Right common carotid artery plus branches (tissue), 1 donor: Measurements from ENCODE around the genes HGFAC and LRPAP1.

DNA sequence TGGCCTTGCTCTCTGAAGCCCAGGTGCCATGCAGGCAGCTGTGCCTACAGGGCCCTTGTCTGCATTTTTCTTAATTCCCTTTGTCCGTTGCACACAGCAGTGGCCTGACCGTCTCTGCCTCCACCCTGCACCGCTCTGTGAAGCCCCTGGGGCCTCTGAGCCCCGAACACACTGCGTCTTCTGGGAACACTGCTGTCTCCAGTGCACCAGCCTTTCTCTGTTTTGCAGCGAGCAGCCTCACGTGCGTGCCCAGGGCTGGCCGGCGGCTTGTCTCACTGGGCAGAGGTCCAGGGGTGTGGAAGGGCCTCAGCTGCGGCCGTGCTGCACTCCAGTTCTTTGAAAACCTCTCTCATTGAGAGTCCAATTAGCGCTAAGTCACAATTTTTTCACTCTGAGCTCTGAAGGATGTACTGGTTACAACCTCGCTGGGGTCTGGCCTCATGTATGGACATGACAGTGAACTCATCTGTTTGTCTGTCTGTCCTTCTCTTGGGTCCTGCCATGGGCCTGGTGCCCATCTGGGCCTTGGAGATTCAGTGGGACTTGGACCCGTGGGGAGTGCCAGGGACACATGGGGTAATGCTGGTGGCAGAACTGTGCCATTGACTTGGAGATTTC is 14.1 kb downstream of the SH3BP2 start:
- PRO-cap: no peak

DNA sequence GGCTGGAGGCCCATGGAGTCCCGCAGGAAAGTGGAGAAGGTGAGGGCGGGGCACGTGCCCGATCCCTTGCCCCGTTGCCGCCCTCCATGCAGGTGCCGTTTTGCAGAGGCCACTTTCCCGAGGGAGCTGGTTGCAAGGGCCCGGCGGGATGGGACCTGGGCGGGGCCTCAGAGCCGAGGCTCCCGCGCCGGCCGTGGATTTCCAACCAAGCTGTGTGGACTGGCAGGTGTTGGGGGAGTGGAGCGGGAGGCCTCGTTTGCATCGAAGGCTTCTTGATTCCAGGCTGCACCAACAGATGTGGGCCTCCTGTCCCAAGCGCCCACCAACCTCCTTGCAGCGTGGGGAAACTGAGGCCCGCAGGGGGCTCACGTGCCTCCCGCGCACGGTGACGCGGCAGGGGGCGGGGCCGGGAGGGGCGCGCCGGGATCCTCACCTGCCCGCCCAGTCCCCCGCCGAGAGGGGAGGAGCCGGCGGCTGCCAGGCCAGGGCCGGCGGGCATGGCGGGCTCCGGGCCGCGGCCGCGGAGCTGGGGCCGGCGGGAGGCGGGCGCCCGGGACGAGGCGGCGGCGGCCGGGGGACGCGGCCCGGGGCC is 24.9 kb downstream of the SH3BP2 start:
- PRO-cap: unidirectional peak, plus-strand start at position 444 of the sequence

DNA sequence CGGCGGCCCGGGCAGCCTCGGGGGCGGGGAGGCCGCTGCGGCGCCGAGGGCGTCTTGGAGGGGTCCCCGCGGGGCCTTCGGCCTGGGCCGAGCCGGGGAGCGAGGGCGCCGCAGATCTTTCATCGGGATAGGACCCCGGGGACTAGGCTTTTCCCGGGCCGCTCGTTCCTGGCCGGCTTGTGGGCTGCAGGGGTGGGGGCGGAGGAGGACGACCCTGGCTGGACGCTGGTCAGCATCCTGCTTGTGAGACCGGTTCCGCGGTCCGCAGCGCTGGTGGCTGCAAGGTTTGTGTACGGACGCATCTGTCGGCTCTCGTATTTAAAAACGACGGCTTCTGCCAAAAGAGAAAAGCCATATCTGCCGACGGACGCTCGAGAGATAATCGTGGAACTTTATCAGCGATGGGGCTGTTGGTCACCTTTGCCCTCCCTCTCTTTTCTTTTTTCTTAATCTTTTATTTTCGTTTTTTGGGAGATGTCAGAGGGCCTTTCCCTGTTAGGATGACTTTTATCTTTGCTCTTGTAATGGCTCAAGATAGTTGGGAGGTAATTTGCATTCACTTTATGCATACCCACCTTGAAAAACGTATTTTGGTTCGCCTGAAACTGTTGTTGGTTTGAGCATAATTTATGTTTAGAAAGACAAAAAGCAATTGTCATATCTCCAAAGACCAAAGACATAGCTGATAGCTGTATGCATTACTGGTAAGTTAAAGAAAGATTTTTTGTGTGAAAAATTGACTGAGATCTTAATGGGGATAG is 667 bp downstream of the ADD1 start:
- PRO-cap: unidirectional peak, minus-strand start at position 292 of the sequence

- PRO-cap: no peak
Measured at GRCh38 chr4:2937664-2938220, 3.1 kb upstream of the MFSD10 start.

DNA sequence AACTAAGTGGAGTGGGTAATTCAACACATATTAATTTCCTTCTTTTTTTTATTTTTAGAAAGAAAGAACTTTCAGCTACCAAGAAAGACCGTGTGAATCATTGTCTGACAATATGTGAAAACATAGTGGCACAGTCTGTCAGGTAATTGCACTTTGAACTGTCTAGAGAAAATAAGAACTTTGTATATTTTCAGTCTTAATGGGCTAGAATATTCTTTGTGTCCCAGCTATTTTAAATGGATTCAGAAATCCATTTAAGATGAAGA is 12.3 kb downstream of the HTT start:
- PRO-cap: no peak

- PRO-cap: no peak
Measured at GRCh38 chr4:3099186-3099649, 24.7 kb downstream of the HTT start.

- PRO-cap: no peak
Measured at GRCh38 chr4:3212418-3212997, 36.5 kb upstream of the MSANTD1 start.

GRCh38 chr4:3285292-3286194 is 7.3 kb upstream of the RGS12 start:
- PRO-cap: no peak

DNA sequence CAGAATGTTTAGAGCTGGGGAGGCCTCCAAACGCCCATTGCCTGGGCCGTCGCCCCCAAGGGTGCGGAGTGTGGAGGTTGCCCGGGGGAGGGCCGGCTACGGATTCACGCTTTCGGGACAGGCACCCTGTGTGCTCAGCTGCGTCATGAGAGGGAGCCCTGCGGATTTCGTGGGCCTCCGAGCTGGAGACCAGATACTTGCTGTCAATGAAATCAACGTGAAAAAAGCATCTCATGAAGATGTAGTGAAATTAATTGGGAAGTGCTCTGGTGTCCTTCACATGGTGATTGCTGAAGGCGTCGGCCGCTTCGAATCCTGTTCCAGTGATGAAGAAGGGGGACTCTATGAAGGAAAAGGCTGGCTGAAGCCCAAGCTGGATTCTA is 23.3 kb downstream of the RGS12 start:
- PRO-cap: no peak

DNA sequence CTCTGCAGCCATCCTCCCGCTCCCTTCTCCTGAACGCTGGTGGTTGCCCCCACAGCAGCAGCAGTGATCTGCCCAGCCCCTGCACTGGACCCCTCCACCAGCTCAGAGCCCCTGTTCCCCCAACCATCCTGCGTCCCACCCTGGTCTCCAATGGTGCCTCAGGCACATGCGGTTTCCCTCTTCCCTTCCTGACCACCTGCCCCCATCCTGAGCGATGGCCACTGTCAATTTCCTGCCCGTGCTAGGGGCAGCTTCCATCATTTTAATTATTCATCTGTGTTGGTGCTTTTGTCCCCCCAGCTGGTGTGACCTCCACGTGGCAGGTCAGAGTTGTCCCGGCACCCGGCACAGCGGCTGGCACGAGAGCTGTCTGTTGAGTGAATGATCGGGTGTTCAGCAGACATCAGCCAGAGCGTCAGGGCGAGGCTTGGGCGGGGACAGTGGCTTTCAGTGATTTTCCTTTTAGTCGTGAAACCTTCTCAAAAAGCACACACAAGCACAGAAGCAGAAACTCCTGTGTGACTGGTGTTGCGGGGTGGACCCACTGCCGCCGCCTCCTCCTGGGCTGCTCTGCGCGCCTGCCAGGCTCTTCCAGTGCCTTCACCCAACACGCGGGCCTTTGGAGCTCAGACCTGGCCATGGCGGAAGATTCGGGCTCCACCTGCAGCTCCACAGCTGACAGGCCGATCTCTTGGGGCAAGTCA is 51.6 kb upstream of the HGFAC start:
- PRO-cap: no peak

DNA sequence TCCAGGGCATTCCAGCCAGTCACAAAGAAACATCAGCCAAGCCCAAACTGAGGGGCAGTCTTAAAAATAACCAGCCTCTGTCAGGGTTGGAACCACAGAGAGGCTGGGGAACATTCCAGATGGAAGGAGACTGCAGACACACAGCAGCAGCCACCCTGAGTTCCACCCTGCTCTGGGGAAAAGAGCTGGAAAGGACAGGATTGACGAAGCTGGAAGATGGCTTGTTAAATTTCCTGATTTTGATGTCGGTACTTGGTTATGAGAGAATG is 36.5 kb upstream of the HGFAC start:
- PRO-cap: unidirectional peak, plus-strand start at position 118 of the sequence

DNA sequence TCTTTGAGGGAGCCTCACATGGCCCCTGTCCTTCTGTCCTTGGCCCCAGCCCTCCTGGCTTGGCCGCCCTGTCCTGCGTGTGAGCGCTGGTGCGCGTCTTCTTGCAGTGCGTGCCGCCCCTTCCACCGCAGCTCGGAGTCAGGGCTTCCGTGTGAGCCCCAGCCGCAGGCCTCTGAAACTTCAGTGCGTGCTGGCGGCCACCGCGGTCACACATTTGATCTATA is 30.1 kb upstream of the HGFAC start:
- PRO-cap: no peak

DNA sequence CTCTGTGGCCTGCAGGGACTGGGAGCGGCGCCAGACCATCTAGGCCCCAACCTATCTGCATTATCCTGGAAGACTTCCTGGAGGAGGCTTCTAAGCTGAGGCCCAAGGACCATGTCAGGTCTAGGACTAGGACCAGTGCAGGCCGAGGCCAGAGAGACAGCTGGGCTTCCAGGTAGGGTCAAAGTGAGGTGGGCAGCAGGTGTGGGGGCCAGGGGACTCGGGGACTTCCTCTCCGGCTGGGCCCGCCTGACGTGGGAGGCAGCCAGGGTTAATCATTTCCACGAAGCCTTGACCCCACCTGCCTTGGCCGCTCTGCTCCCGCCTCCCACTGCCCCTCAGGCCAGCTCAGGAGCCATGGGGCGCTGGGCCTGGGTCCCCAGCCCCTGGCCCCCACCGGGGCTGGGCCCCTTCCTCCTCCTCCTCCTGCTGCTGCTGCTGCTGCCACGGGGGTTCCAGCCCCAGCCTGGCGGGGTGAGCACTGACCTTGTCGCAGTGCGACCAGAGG is at the start of gene HGFAC:
Gene HGFAC, plus strand, starts transcription at position 321 of the 505 bp plus-strand sequence.
- PRO-cap: no peak

- PRO-cap: no peak
Measured at GRCh38 chr4:3529437-3529886, 2.8 kb downstream of the LRPAP1 start.

DNA sequence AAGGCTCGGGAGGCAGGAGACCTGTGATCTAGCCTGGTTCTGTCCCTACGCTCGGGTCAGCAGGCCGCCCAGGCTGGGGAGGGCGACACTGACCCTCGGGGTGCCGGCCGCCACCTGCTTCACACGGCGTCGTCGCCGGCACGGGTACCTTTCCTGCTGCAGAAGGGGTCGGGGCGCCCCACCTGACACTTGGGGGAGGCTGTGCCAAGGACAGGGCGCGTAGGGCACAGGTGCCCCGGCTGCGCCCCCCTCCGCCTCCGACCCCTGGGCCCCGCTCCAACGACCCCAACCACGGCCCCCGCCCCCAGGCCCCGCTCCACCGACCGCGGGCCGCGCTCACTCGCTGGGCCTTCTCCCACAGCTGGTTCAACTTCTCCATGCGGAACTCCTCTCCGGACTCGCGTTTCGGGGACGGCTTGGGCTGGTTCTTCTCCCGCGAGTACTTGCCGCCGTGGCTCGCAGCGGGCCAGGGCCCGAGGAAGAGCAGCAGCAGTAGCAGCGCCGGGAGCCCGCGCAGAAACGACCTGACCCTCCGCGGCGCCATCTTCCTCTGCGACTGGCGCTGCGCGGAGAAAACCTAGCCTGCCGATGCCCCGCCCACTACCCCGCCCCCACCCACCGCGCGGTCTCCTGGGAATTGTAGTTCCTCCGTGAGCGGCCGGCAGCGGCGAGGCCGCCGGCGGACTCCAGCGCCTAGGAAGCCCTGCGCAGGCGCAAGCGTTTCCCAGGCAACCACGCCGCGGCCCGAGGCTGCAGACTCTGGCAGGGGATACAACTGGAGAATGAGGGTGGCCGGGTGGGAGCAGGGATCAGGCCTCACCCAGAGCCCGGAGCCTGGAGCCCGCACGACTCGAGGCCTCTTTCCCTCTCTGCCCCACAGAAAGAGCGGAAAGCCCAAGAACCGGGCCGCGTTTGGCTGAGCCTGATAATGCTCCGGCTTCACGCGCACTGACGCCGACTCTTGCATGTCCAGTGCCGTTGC is at the start of gene LRPAP1:
Gene LRPAP1, minus strand, starts transcription at position 554 of the 982 bp plus-strand sequence.
- PRO-cap: bidirectional peak, plus-strand start at position 657 of the sequence, minus-strand start at position 552 of the sequence

GRCh38 chr4:3630732-3631121 is 98.5 kb upstream of the LRPAP1 start:
- PRO-cap: no peak

DNA sequence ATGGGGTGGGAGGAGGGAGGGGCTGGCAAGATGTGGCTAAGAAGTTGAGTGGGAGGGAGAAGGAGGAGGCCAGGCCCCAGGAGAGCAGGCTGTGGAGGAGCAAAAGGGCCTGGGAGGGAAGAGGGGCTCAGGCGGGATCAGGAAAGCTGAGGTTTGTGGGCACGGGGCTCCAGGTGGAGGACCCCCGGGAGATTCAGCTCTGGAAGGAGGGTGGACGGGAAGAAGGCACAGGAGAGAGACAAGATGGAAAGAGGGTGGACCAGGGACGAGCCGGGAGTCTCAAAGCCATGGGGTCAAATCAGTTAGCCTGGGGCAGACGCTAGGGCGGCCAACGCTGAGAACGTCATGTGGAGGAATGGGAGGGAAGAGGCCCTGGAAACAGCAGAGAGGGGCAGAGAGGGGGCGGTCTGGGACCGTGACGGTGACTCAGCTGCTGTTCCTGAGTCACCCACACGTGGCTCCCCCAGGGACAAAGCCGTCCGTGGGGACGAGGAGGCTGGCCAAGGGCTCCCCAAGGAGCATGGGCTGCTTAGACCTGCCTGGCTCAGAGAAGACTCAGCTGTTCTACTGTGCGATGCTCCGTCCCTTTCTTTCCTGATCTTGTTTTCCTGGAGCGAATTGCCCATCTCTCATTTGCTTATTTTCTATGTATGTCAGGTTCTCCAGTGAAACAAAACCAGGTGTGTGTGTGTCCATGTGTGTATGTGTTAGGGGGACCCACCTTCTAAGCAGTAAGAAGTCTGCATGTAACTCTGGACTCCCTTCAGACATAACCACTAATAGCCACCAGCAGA is 108.3 kb upstream of the LRPAP1 start:
- PRO-cap: no peak

- PRO-cap: no peak
Measured at GRCh38 chr4:3746610-3746910, 19.6 kb upstream of the ADRA2C start.

- PRO-cap: no peak
Measured at GRCh38 chr4:3786084-3786620, 20.0 kb downstream of the ADRA2C start.

GRCh38 chr4:4032732-4033579 is 193.8 kb downstream of the OTOP1 start:
- PRO-cap: no peak